M059J (cell line): ENCODE data around the gene MIS18BP1.

DNA sequence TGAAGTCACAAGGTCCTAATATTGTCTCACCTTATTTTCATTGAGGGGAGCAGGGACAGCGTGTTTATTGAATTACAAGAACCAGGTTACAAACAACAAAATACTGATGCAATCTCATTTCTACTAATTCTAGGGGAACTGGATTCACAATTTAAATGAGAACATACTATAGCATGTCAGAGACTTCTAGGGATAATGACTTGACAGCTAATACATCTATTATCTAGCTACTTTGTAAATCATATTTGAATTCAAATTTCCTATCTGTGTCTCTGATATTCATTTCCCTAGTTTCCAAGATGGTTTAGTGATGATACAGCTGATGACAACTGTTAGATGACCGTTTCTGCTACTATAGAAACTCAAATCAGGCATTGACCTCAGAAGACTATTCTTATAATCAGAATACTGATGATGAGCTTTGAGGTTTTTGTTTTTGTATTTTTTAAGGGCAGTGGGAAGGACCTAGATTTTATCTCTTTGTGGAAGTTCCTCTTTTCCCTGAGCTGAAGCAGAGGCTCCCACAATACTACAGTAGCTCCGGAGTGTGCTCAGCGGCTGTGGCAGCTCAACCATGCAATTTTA, 145.3 kb downstream of the SLC25A21 start:
- RAMPAGE, long total RNA: no peak

DNA sequence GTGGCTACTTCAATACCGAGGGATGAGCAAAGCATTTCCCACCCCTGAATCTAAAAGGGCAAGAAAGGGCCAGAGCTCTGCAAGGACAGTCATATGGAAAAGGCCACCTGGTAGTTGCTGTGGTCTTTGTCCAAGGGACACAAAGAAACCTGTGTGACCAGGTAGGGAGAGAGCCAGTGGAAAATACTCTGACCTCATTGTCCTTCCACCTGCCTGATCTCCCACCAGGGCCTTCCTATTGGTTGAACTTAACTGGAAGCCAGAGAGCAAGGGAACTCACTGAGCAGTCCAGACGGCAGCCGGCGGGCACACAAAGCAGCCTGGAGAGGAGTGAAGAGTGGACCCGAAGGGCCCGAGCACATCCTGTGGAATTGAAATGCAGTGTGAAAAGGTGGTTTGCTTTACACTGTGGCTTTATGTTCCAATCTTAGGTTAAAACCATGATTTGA, 120.8 kb downstream of the SLC25A21 start:
- RAMPAGE, long total RNA: no peak

DNA sequence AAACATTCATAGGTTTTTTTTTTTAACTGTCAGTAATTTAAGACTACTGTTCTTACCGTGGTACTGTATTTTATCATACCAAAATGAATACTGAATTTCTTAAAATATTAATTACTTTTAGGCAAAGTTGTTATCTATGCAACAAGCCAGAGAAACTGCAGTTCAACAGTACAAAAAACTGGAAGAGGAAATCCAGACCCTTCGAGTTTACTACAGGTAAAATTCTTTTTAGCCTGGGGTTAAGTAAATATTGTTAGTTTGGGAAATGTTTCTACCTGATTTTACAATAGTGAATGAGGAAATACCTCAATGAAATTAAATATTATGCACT, 172.3 kb downstream of the FOXA1 start:
- RAMPAGE, long total RNA: no peak

GRCh38 chr14:37585811-37586683, 9.0 kb downstream of the FOXA1 start:
- RAMPAGE, long total RNA: no peak

DNA sequence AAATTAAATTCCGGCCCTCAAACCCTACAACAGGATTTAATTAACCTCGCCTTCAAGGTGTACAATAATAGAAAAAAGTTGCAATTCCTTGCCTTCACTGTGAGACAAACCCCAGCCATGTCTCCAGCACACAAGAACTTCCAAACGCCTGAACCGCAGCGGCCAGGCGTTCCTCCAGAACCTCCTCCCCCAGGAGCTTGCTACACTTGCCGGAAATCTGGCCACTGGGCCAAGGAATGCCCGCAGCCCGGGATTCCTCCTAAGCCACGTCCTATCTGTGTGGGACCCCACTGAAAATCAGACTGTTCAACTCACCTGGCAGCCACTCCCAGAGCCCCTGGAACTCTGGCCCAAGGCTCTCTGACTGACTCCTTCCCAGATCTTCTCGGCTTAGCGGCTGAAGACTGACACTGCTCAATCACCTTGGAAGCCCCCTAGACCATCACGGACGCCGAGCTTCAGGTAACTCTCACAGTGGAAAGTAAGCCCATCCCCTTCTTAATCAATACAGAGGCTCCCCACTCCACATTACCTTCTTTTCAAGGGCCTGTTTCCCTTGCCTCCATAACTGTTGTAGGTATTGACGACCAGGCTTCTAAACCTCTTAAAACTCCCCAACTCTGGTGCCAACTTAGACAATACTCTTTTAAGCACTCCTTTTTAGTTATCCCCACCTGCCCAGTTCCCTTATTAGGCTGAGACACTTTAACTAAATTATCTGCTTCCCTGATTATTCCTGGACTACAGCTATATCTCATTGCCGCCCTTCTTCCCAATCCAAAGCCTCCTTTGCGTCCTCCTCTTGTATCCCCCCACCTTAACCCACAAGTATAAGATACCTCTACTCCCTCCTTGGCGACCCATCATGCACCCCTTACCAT, 14.6 kb upstream of the SSTR1 start:
- RAMPAGE, long total RNA: no peak

GRCh38 chr14:38208396-38208803, 696 bp downstream of the SSTR1 start:
- RAMPAGE, long total RNA: no peak

DNA sequence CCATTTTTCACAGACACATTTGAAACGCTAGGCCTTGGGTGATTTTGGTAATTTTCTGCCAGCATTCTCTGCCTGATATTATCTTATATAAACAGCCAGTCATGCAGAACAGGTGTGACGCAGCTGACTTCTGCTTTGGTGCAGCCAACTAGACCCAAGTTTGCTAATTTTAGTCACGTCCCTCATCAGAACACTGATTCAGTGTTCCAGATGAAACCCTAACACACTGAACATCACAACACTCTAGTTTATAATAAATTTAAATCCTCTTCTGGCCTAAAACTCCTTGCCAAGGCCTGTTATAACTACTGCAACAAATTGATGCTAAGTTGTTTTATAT, 386.1 kb downstream of the SEC23A start:
- RAMPAGE, long total RNA: no peak

DNA sequence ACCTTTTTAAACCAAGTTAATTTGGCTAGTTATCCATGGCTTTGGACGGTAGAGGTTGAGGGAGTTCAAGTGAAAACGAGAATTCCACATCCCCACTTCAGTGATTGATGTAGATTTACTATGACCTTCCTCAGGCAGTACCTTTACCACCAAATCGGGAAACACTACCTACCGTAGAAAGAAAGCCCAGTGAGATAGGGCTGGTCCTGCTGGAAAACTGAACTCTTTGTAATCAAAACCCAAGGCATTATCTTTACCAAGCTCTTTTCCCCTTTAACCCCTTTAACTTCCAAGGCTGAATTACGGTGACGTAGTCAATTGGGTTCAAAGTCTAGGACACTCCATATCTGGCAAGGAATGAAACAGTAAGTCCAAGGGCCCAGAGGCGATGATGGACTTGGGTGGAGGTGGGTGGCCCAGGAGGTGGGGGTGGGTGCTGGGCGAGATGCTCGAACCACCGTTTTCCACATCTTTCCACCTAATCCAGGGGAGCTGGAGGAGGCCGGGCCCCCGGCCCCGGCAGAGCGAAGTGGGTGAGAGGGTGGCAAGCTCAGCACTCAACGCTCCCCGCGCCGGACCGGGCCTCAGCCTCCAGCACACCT, 603 bp downstream of the SEC23A start:
- RAMPAGE, long total RNA: no peak

GRCh38 chr14:39103589-39103811, 465 bp upstream of the SEC23A start:
- RAMPAGE, long total RNA: no peak

DNA sequence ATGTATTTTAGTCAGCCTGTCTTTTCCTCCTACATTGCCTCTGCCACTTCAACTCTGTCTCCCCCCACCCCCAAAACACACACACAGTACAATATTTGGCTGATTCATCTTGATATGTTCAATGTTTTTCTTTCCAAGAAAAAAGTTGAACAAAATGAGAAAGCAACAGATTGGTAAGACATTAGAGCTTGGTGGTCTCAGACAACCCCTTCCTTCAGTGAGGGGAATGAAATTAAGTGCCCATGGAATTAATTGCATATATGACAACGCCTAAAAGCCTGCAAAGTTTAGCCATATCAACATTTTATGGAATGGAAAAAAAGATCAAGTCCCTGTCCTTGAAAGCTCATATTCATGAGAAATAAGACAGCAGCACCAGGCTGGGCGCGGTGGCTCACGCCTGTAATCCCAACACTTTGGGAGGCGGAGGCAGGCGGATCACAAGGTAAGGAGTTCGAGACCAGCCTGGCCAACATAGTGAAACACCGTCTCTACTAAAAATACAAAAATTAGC, 834 bp upstream of the SEC23A start:
- RAMPAGE, long total RNA: no peak

GRCh38 chr14:39169190-39169764, 856 bp downstream of the TRAPPC6B start:
- RAMPAGE, long total RNA: no peak

GRCh38 chr14:39279279-39279696, 45.6 kb downstream of the MIA2 start:
- RAMPAGE, long total RNA: no peak

- RAMPAGE, long total RNA: no peak
These were observed 83.7 kb downstream of the FBXO33 start for GRCh38 chr14:39348428-39349108.

GRCh38 chr14:39386617-39387064, 45.6 kb downstream of the FBXO33 start:
- RAMPAGE, long total RNA: no peak

DNA sequence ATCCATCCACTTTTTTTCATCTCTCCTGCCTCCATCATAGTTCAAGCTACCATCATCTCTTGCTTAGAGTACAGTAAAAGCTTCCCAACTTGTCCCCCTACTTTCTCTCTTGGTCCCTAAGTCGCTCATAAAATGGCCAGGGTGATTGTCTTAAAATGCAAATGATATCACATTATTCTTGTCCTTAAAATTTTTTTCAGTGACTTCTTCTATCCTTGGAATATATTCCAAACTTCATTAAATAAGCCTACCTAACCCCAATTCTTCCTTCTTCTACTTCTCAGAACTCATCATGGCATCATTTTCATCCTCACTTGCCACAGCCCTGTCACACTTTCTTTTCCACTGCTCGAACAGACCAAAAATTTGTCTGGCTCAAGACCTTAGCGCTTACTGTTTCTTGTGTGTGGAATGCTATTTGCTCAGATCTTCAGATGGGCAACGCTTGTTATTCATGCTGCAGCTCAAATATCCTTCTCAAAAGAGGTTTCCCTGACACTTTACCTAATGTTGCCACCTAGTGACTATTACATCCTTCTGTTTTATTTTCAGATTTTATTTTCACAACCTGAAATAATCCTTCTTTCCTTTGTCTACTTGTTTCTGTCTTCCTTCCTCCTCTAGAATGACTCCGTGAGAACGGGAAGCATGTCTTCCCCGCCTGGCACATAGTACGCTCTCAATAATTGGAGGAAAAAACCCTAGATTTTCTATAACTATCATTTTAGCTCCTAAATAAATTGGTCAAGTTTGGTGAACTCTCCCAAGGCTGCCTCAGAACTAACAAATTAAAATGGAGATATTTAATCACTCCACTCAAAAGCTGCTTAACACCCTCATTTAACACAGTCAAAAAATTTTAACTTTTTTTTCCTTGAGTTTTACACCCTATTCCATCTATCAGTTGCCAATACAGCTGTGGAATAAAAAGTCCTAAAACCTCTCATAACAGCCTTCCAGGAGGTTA, 5.6 kb downstream of the FBXO33 start:
- RAMPAGE, long total RNA: no peak

- RAMPAGE, long total RNA: no peak
These were observed 1.4 kb downstream of the FBXO33 start for GRCh38 chr14:39430834-39431138.

- RAMPAGE, long total RNA: no peak
These were observed 839 bp downstream of the FBXO33 start for GRCh38 chr14:39431139-39432048.

DNA sequence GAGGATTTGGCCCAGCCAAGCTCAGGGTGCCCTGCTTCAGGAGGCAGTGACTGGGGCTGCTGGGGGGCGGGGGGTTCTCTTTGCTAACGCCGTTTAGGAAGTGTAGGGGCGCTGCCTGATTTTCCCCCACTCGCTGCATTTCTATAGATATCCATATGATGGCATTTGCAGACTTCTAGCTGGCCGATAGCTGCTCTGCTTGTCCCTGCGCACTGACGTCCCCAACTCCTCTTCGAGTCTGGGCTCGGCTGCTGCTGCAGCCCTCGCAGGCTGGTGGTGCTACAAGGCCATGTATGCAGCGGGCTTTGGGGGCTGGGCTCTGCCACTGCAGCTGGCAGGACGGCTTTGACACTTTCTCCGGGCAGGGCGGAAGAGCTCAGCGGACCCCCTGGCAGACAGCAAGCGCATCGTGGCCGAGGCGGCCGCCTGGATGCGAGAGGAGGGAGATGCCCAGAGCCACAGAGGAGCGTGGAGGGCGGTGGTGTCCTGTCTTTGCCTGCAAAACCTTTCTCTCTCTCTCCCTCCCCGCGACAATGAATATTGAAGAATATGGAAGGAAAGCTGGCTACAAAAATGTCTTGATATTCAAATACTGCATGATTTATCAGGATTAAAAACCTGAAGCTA, 3.2 kb downstream of the LRFN5 start:
- RAMPAGE, long total RNA: no peak

DNA sequence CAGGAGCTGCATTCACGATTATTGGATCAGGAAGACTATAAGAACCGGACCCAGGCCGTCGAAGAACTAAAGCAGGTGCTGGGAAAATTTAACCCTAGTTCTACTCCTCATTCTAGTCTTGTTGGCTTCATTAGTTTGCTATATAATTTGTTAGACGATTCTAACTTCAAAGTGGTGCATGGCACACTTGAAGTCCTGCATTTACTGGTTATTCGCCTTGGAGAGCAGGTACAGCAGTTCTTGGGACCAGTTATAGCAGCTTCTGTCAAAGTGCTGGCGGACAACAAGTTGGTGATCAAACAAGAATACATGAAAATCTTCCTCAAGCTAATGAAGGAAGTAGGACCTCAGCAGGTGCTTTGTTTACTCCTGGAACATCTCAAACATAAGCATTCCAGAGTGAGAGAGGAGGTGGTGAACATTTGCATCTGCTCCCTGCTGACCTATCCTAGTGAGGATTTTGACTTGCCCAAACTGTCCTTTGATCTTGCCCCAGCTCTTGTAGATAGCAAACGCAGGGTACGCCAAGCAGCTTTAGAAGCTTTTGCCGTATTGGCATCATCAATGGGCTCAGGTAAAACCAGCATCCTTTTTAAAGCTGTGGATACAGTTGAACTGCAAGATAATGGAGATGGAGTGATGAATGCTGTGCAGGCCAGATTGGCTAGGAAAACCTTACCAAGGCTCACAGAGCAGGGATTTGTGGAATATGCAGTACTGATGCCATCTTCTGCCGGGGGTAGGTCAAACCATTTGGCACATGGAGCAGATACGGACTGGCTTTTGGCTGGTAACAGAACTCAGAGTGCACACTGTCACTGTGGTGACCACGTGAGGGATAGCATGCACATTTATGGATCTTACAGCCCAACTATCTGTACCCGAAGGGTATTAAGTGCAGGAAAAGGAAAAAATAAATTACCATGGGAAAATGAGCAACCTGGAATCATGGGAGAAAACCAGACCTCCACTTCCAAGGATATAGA, 1.8 kb downstream of the TOGARAM1 start:
- RAMPAGE, long total RNA: no peak

DNA sequence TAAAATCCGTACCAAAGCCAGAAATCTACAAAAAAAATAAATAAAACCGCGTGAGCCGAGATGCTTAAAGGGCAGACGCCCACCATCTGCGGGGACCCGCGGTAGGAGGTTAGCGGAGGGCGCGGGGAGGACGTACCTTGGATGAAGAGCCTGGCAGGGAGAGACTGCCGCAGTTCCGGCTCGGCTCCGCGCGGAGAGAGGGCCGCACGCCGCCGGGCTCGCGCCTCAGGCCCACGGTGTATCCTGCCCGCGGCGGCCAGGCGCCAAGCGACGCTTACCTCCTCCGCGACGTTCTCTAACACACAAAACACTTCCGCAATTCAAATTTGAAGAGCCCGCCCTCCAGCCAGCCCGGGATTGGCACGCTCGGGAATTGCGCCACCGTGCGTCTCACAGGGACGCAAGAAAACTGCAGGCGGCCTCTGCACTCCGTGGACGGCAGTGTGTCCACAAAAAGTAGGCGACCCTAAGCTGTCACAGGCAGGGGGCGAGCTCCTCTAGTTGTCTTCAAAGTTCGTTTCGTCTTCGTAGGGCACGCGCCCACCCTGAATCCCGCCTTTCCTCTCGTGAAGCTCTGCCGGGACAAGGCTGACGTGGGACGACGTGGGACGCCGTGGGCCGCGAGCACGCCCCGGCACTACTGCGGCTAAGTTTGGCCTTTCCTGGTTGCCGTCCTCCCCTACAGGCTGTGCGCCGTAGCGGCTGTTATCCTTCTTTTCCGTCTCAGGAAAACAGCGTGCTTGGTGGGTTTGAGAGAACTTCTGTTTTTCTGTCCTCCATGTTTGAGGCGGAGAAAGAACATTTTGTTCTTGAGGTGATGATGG, at the start of gene MIS18BP1:
MIS18BP1 (minus strand) TSS at position 304 of the 824 bp plus-strand sequence.
- RAMPAGE, long total RNA: no peak